Trachea (tissue), 1 donor: Measurements from ENCODE around the genes PCDH11Y, TSPY2 and TSPY10.

- PRO-cap = no peak
Observed at GRCh38 chrY:2887222-2887807, 45.9 kb downstream of the RPS4Y1 start.

DNA sequence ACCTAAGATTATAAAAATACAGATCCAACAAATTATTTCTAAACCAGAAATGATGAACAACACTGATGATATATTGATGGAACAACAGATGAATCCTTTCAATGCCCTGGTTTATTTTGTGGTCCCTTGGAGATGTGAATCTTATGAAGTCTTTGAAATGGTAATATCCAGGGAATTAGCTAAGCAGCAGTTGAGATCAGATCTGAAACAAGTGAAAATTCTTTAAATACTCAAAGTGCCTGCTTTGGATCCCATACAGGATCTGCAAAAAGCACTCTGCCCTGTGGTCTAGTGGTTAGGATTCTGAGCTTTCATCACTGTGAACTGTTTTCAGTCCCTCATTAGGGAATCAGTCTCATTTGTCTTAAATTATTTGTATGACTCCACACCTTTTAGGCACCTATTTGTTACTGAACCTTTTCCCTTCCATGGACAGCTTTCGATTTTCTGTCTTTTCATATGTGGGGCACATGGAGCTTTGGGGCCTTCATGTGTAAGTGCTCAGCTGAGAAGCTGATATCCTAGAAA lies 211.3 kb upstream of the TGIF2LY start:
- PRO-cap = unidirectional peak, plus-strand start at position 280 of the sequence

- PRO-cap = unidirectional peak, plus-strand start at chrY:5000296
Observed at GRCh38 chrY:5000001-5000440, at the start of gene PCDH11Y. TSS of gene PCDH11Y (plus strand) at chrY:5000296.

GRCh38 chrY:6246153-6246438 lies at the start of gene TSPY2:
TSS of gene TSPY2 (plus strand) at chrY:6246223.
- PRO-cap = no peak

- PRO-cap = no peak
Observed at GRCh38 chrY:9527557-9528047, at the start of gene TSPY10. TSS of gene TSPY10 (plus strand) at chrY:9527880.

DNA sequence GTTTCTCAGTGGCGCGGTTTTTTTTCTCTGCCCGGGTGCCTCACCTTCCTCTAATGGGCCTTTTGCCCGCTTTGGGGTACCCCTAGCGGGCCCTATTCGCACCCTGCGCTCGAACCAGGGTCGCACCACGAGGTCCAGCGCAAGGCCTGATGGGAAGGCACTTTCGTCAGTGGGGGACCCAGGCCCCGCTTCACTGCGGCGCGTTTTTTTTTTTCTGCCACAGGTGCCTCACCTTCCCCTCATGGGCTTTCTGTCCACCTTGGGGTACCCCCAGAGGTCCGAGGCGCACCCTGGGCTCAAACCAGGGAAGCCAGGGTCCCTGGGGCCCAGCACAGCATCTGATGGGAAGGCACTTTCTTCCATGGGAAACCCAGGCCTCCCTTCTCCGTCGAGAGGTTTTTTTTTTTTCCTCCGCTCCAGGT lies 1571.1 kb downstream of the TSPY10 start:
- PRO-cap = unidirectional peak, minus-strand start at position 214 of the sequence

GRCh38 chrY:12420821-12421937 lies 279.9 kb upstream of the USP9Y start:
- PRO-cap = no peak

DNA sequence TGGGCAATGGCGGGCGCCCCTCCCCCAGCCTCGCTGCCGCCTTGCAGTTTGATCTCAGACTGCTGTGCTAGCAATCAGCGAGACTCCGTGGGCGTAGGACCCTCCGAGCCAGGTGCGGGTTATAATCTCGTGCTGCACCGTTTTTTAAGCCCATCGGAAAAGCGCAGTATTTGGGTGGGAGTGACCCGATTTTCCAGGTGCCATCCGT lies 231.3 kb downstream of the DDX3Y start:
- PRO-cap = no peak

GRCh38 chrY:19076688-19077879 lies 303.5 kb upstream of the HSFY2 start:
- PRO-cap = bidirectional peak, plus-strand start at chrY:19077466, minus-strand start at chrY:19077360; bidirectional peak, plus-strand start at chrY:19077714, minus-strand start at chrY:19077492

DNA sequence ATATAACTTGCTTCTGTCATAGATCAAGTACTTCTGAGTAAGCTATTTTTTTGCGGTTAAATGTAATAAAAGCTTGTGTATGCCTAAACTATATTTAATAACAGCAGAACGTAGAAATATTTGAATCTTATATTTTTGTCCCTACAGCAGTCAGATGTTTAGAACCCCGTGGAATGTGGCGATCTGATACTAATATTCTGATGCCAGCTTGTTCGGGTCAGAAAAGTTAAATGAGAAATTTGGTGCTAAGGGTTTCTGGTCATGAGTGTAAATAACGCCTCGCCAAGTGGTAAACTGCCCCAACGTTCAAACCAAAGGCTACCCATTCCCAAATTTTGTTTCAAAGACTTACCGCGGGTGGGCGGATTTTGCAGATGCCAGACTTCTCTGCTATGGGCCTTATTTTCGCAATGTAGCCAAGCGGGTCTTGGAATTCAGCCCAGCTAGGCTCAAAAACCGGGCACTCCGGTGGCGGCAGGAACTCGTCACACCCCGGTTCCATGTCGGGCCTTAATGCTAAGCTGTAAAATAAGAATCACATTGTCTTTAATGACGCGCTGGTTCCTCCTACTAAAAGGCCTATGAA lies 400 bp downstream of the KDM5D start:
- PRO-cap = no peak

DNA sequence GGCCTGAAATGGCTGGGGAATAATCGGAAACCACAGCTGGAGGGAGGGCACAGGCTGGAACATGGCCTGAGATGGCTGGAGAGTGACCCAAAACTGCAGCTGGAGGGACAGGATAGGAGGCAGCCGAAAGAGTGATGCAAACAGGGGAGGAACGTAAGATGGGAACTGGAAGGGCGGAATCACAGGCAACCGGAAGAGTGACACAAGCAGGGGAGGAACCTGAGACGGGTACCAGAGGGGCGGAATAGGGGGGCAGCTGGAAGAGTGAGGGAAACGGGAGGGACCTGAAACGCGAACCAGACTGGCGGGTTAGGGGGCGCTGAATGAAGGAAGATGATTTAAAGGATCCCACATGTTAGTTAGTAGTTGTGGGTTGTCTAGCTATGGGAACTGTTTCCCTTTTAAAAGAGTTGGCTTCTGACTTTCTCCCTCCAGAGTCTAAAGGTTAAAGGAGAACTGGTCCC lies 71.7 kb upstream of the KDM5D start:
- PRO-cap = no peak

DNA sequence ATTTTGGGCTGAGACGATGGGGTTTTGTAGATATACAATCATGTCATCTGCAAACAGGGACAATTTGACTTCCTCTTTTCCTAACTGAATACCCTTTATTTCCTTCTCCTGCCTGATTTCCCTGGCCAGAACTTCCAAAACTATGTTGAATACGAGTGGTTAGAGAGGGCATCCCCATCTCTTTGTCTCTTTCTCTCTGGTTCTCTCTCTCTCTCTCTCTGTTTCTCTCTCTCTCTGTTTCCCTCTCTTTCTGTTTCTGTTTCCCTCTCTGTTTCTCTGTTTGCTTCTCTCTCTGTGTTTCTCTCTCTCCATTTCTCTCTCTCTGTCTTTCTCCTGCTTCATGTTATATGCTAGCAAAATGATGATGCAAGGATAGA lies 158.8 kb upstream of the RBMY1B start:
- PRO-cap = no peak

DNA sequence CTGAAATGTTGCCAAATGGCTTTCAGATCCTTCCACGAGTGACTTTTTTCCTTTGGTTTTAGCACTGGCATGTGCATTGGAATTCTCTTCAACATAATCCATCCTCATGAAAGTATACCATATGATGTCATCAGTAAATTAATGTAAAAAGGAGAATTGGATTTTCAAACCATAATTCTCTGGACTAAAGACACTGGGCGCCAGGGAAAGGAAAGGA lies 139.3 kb upstream of the RBMY1B start:
- PRO-cap = no peak